Measurements from ENCODE around the genes DNAAF1 and TAF1C.

DNA sequence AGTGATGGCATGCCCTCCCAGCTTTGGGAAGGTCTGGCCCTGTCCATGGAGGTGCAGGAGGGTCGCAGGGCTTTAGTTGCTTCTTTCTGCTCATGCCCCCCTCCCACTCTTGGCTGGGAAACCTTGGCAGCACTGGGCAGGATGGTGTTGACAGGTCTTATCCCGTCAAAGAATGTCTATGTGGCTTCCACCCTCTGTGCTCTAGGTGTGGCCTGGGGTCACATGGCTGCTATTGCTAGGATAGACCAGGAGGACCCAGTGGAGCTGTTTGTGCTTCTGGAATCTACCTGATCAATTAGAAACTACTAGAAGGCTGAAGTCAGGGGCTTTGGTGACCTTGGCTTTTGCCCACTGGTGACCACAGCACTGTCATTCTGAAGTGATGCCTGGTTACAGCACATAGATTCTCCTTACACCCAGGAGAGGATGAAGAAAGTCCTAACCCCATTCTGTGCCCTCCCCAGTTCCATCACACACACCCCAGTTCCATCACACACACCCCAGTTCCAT is 105.8 kb downstream of the CMIP start:
- PRO-cap, 6 experiments: no peak in any of the 6 experiments
- RAMPAGE, long total RNA, 2 experiments: no peak in any of the 2 experiments
- RRBS: no CpG with 5 or more reads among the region's 2 CpGs

DNA sequence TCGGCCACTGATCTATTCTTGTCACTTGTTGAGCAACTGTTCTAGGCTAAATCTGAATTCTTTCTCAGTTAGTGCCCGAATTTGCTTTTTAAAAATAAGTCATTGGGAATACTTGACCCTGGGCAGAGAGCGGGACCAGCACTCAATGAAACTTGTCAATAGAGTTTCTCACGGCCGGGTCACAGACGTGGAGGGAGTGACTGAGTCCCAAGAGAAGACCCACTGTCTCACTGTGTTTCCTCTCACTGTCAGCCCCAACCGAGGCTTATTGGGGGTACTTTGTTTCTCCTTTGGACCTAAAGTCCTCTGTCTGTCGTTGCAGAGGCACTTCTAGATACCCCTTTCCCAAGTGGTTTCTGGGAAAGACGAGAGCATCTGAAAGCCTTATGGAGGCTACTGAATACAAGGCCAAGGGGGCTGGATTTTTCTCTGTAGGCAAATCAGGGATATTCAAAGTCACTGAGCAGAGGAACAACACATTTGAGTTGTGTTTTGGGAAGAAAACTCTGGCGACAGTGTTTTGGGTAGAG is 138.8 kb downstream of the CMIP start:
- PRO-cap, 6 experiments: no peak in any of the 6 experiments
- RAMPAGE, long total RNA, 2 experiments: no peak in any of the 2 experiments
- RRBS: no CpG with 5 or more reads among the region's 10 CpGs

GRCh38 chr16:81621943-81622501 is 157.1 kb upstream of the PLCG2 start:
- PRO-cap, 6 experiments: no peak in any of the 6 experiments
- RAMPAGE, long total RNA, 2 experiments: no peak in any of the 2 experiments
- RRBS: no CpG with 5 or more reads among the region's 13 CpGs

DNA sequence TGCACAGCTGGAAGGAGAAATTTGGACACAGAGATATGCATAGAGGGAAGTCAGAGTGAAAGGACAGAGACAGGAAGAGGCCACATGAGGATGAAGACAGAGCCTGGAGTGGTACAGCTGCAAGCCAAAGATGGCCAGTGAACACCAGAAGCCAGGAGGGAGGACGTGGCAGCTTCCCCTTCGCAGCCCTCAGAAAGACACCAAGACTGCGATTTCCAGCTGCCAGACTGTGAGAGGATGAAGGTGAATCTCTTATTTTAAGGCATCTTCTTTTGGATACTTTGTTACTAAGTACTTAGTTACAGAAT is 60.5 kb upstream of the PLCG2 start:
- PRO-cap, 6 experiments: no peak in any of the 6 experiments
- RAMPAGE, long total RNA, 2 experiments: no peak in any of the 2 experiments
- RRBS: no CpG with 5 or more reads among the region's 3 CpGs

- PRO-cap, 6 experiments: no peak in any of the 6 experiments
- RAMPAGE, long total RNA, 2 experiments: no peak in any of the 2 experiments
- RRBS: no CpG with 5 or more reads among the region's 12 CpGs
Observed at GRCh38 chr16:81816708-81817251, 37.7 kb downstream of the PLCG2 start.

DNA sequence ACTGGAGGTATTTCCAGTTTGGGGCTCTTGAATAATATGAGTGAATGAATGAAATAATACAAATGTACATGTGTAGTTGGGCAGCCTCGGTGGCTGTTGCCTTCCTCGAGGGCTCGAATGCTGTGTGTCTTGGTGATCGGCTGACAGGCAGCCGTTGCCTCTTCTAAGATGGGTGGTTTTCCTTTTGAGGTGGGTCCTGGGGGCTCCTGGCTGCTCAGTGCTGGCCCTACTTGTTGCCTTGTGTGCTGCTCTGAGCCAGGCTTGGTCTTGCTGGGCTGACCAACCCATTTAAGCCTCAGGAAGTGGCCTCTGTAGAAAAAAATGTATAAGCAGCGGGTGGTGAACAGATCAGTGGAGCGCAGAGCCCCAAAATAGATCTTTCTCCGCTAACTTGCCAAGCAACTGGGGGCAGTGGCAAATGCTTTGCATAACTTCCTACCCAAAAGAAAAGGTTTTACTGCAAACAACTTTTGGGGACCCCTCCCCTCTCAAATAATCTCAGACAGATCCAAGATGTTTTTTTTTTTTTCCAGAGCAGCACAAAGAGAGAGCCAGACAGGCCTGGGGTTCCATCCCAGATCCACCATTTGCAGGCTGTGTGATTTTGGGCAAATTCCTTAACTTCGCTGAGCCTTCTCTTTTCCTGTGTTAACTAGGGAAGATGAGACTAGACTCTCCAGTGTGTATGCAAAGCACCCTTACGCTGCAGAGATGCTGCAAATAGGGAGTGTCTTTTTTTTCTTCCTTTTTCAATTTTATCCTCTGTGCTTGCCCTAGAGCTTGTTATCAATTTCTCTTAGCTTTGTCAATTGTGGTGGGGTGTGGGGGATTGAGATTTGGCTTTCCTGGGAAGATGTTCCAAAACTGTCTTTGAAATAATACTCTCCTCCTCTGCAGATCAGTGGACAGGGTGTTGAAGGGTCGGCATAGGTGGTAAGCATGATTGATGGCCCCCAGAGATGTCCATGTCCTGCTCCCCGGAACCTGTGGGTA is 42.6 kb downstream of the PLCG2 start:
- PRO-cap, 6 experiments: no peak in any of the 6 experiments
- RAMPAGE, long total RNA, 2 experiments: no peak in any of the 2 experiments
- RRBS: no CpG with 5 or more reads among the region's 12 CpGs

DNA sequence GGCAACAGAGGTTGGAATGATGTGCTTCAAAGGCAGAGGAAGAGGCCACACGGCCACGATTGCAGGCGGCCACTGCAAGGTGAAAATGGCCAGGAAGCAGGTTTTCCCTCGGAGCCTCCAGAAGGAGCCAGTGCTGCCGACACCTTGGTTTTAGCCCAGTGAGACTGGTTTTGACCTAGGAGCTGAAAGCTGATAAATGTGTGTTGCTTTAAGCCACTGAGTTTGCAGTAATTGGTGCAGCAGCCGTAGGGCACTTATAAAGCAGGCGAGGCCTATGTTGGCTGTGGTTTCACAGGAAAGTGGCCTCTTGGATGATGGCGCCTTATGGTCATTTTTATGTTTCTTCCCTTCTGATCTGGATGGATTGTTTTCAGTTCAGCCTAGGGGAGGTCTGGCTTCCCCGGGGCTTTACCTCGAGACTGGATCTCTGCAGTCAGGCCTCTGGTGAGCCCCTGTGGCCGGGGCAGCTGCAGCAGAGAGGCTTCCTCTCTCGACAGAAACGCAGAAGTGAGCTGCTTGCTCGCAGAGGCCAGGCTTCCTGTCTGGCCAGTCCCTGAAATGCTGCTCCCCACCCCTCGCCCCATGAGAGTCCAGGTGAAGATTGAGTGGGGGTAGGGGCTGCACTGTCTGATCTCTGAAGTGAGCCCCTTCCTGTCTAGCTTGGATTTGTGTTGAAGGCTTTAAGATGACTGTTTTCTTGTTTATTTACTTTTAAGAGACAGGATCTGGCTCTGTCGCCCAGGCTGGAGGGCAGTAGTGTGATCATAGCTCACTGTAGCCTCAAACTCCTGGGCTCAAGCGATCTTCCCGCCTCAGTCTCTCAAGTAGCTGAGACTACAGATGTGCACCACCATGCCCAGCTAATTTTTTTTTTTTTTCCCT is 44.0 kb downstream of the PLCG2 start:
- PRO-cap, 6 experiments: no peak in any of the 6 experiments
- RAMPAGE, long total RNA, 2 experiments: no peak in any of the 2 experiments
- RRBS: 12% methylated on average over 3 of the region's 18 CpGs

GRCh38 chr16:82627830-82628711 is 1.3 kb downstream of the CDH13 start:
- PRO-cap, 6 experiments: peak in 6 of 6 experiments; most common plus-strand start chr16:82628277 (in 3); most common minus-strand start chr16:82627911 (in 5)
- RAMPAGE, long total RNA, 2 experiments: no peak in any of the 2 experiments
- RRBS: 3% methylated on average over 10 of the region's 33 CpGs

DNA sequence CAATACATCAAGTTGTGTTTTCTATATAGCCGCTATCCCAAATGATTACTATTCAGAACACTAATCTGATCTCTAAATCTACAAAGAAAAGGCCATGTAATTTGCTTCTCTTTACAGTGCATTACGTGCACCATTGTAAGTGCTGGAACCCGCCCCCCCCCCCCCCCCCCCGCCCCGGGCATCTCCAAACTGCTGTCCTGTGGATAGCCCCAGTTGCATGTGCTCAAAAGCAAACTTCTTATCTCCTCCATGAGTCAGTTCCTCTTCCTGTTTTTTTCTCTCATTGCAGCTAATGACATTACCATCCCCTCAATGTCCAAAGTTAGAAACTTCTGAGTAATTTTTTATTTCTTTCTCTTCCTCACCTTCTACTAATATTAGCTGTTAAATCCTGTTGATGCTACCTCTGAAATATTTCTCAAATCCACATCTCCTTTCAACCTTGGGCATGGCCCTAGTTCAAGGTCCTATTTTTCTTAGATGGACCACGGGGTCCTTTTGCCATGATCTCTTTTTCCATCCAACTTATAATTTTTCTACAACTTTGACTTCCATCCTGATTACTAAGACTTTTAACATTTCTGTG is 74.1 kb downstream of the CDH13 start:
- PRO-cap, 6 experiments: peak in 2 of 6 experiments; most common minus-strand start position 199 of the sequence (in 2)
- RAMPAGE, long total RNA, 2 experiments: no peak in any of the 2 experiments
- RRBS: no CpG with 5 or more reads among the region's 6 CpGs

DNA sequence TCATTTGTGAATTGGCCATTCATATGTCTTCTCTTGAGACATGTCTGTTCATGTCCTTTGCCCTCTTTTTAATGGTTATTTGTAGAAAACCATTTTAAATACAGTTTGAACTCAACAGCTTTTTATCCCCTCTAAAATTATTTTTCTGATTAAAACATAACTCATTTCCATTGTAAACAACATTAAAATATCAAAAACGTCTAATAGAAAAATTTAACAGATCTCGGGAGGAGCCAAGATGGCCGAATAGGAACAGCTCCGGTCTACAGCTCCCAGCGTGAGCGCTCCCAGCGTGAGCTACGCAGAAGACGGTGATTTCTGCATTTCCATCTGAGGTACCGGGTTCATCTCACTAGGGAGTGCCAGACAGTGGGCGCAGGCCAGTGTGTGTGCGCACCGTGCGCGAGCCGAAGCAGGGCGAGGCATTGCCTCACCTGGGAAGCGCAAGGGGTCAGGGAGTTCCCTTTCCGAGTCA is 170.7 kb upstream of the HSBP1 start:
- PRO-cap, 6 experiments: no peak in any of the 6 experiments
- RAMPAGE, long total RNA, 2 experiments: no peak in any of the 2 experiments
- RRBS: no CpG with 5 or more reads among the region's 19 CpGs

DNA sequence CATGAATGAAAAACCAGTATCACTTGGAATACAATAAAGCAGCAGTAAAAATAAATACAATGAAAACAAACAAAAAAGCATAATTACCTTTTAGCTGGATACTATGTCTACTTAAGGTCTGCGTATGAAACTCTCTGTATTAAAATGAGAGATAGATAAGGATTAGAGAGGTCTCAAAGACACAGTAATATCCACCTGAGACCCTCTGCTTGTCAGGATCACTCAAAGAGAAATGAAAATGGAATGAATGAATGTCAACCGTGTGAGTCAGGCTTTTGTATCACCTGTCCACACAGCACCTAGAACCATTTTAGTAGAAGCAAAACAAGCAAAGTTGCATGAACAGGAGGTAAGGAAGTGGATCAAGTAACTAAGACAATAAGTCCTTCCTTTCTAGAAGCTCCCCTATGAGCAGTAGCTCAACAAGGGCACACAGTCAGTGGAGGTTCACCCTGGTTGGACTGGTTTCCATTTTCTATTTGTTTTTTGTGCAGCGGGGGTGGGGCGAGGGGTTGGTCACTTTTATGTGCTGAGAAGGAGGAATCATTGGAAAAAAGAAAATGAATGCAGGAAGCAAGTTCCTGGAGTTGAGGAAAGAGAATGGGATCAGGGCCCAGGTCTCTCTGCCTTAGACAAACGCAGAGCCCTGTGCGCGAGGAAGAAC is 4.1 kb upstream of the HSBP1 start:
- PRO-cap, 6 experiments: no peak in any of the 6 experiments
- RAMPAGE, long total RNA, 2 experiments: no peak in any of the 2 experiments
- RRBS: no CpG with 5 or more reads among the region's 7 CpGs

- PRO-cap, 6 experiments: no peak in any of the 6 experiments
- RAMPAGE, long total RNA, 2 experiments: no peak in any of the 2 experiments
- RRBS: no CpG with 5 or more reads among the region's 10 CpGs
Observed at GRCh38 chr16:83993968-83994398, 25.9 kb downstream of the NECAB2 start.

DNA sequence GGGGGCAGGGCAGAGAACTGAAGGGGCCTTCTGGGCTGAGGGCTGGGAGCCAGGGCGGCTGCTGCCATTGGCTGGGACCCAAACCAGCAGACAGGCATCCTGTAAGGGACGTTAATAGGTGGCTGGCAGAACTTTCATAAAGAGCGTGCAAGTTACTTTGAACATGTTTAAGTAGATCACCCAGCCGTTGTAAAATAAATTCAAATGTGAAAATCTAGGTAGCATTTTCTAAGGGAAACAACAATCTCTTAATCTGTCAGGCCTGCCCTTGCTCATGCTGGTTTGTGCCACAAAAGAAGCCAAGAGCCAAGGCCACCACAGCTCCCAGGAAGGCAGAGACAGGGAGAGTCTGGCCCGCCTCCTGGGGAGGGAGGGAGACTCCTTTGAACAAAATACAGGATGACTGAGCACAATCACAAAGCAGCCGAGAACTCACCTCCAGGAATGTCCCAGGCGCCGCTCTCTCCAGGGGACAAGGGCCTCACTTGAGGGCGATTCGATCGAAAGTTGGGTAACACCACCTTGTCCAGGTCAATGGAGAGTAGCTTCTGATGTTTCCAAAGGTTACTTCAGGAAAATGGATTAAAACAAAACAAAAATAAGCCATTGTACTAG is 13.1 kb upstream of the SLC38A8 start:
- PRO-cap, 6 experiments: peak in 3 of 6 experiments; most common plus-strand start position 418 of the sequence (in 3); most common minus-strand start position 131 of the sequence (in 1)
- RAMPAGE, long total RNA, 2 experiments: no peak in any of the 2 experiments
- RRBS: no CpG with 5 or more reads among the region's 11 CpGs

DNA sequence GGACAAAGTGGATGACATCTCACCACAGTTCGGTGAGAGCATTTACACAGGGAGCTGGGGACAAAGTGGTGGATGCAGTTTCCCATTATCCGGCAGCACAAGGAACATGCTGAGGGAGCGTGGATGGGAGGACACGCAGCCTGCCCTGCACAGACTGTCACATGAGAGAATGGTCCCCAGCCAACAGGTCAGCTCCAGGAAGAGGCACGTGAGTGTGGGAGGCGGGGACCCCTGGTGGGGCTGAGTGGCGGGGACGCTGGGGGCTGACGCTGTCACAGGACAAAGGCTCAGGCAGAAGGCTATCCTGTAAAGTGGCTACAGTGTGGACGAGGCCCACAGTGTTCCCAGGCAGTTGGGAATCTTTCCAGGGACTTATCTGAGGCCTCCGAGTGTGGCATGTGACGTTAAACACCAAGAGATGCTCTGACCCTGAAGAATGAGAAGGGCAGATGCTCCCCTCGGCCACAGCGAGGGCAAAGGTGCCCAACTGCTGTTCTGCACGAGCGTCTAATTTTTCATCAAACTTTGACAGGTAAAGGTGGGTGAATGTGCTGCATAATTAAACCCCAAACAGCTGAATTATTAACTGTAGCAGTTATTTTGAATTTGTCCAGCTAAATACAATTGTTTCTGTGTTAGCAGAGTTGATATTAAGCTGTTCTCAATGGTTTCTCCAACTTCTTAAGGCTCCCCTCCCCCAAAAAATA is 30.3 kb downstream of the MBTPS1 start:
- PRO-cap, 6 experiments: peak in 3 of 6 experiments; most common plus-strand start position 309 of the sequence (in 3); most common minus-strand start position 161 of the sequence (in 3)
- RAMPAGE, long total RNA, 2 experiments: no peak in any of the 2 experiments
- RRBS: no CpG with 5 or more reads among the region's 16 CpGs

DNA sequence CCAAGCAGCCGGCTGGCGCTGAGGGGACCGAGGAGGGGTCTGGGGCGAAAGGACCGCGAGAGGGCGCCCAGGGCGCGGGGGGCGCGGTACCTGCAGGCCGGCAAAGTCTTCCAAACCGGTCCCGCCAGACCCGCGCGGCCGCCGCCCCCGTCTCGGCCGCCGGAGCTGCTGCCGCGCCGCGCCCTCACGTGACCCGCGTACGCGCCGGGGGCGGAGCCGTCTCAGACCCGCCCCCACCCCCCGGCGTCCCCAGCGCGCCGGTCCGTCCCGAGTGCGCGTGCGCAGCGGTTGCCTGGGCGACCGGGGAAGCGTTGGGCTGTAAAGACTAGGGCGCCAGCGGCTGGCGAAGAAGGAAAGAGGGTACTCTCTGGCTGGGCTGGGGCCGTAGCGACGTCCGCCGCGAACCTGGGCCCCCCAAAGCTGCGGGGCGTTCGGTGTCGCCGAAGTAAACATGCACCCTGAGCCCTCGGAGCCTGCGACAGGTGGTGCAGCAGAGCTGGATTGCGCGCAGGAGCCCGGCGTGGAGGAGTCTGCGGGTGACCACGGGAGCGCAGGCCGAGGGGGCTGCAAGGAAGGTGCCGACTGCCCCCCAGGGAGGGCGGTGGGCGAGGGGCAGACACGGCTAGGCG is at the start of gene DNAAF1:
DNAAF1 (plus strand) TSS at position 319 of the 629 bp plus-strand sequence.
- PRO-cap, 6 experiments: peak in 6 of 6 experiments; most common plus-strand start position 299 of the sequence (in 2); most common minus-strand start position 167 of the sequence (in 6)
- RAMPAGE, long total RNA, 2 experiments: start-site peak on the minus strand in 2 of 2 experiments, centred at positions 148 to 165 of the sequence, 32 to 70 reads per replicate
- RRBS: 2% methylated on average over 43 of the region's 79 CpGs

DNA sequence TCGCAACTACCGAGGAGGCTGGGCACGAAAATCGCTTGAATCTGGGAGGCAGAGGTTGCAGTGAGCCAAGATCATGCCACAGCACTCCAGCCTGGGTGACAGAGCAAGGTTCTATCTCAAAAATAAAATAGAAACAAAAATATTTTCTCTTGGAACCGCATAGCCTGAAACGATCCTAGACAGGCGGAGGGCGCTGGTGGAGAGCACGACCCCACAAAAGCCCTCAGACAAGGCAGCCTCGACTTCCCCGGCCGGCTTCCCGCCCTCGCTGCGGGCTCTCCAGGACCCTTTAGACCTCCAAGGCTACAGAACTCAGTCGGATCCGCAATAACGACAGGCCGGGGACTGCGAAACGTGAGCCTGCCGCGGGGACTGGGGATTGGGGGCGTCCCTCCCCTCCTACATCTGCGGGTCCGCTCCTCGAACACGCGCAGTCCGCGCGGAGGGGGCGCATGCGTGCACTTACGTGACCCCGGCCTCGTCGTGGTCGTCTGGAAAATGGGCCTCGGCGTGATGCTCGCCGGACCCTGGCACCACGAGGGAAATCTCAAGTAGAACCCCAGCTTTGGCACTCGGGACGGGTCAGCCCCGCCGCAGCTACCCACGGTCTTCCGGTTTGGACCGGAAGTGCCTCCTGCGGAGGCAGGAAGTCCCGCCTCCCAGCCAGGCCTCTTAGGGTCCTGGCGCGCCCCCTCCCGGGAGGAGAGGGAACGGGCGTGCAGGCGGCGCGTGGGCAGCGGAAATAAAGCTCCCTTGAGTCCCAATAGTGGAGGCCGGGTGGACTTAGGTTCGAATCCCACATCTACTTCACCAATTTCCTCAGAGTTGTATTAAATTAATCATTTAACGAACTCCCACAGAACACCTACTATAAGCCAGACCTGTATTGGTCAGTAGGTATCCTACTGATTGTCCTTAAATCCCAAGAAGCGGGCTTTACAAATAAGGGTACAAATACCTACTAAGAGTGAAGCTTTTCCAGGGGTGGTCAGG is at the start of gene TAF1C:
TAF1C (minus strand) TSS at position 623 of the 993 bp plus-strand sequence.
- PRO-cap, 6 experiments: peak in 6 of 6 experiments; most common plus-strand start position 701 of the sequence (in 2); most common minus-strand start position 599 of the sequence (in 6)
- RAMPAGE, long total RNA, 2 experiments: start-site peak on the minus strand in 2 of 2 experiments, centred at positions 576 to 582 of the sequence, 21 to 51 reads per replicate
- RRBS: 2% methylated on average over 34 of the region's 66 CpGs

GRCh38 chr16:84266188-84266804 is 26.5 kb upstream of the KCNG4 start:
- PRO-cap, 6 experiments: peak in 4 of 6 experiments; most common plus-strand start chr16:84266685 (in 2)
- RAMPAGE, long total RNA, 2 experiments: no peak in any of the 2 experiments
- RRBS: no CpG with 5 or more reads among the region's 6 CpGs

DNA sequence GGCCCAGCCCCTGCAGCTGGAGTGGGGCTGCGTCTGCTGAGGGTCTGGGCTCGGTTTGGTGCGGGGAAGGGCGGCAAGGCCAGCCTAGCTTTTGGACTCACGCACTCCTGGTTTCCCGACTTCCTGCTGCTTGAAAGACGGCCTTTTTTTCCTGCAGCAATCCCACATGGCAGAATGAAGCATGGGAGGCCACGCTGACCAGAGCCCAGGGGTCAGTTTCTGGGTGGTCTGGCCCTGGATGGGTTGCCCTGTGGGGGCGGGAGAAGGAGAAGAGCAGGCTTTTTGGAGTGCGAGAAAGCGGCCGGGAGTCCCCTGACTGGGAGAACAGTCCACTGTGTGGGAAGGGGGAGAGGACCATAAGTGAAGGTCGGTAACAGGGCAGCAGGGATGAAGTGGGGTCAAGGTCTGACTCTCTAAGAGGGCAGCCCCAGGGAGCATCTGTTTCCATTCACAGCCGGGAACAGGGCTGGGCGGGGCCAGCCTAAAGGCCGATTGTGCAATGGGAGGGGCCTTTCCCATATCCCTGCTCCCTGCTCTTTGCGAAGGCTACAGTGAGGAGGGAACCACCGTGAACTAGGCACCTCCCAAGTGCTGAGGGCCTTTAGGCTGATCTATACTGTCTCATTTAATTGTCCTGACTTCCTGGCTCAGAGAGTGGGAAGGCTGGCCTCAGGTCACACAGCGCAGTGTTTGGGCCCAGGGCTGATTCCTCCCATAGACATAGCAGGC is 10.6 kb upstream of the WFDC1 start:
- PRO-cap, 6 experiments: peak in 4 of 6 experiments; most common plus-strand start position 549 of the sequence (in 4); most common minus-strand start position 362 of the sequence (in 2)
- RAMPAGE, long total RNA, 2 experiments: no peak in any of the 2 experiments
- RRBS: no CpG with 5 or more reads among the region's 19 CpGs

- PRO-cap, 6 experiments: no peak in any of the 6 experiments
- RAMPAGE, long total RNA, 2 experiments: no peak in any of the 2 experiments
- RRBS: no CpG with 5 or more reads among the region's 13 CpGs
Observed at GRCh38 chr16:84295140-84295759, 572 bp downstream of the WFDC1 start.

GRCh38 chr16:84356569-84357198 is 11.7 kb upstream of the ATP2C2 start:
- PRO-cap, 6 experiments: no peak in any of the 6 experiments
- RAMPAGE, long total RNA, 2 experiments: no peak in any of the 2 experiments
- RRBS: no CpG with 5 or more reads among the region's 12 CpGs

All from heart left ventricle (tissue), 7 donors.